Iris pigment epithelial cell (primary cell): ENCODE measurements around the gene GIMAP5.

DNA sequence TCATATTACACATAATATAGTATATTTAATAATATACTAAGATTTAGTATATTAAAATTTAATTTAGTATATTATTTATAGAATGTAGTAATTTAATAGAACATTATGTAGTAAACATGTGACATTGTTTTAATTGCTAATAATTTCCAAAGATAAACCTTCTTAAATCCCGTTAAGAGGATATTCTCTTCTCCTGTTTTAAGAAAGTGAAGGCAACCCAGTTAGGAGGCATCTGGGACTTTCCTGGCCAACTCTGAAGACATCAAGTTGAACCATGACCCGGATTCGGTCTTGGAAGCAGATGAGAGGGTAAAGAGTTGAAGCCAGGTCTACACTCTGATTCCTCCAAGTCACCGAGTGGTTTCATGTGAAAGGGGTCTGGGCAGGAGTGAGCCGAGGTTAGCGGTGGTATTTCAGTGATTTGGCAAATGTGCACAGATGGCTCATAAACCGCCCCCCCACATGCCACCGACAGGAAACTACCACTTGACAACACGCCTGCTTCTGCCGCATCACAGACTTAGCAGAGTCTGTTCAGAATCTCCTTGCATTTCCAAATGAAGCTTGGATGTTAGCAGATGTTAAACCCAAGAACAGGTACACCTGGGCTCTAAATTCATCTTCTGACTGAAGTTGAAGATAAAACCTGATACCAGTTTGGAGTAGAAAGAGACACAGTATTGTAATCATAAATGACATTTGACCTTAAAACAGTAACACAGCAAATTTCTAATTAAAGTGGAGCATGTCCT is 11.3 kb upstream of the REPIN1 start:
- RRBS, result no CpG with 5 or more reads among the region's 10 CpGs

- RRBS, result no CpG with 5 or more reads among the region's 3 CpGs
Measured at GRCh38 chr7:150394187-150394549, 11.3 kb upstream of the ENSG00000284691 start.

GRCh38 chr7:150403428-150404561 is 1.7 kb upstream of the ENSG00000284691 start:
- RRBS, result no CpG with 5 or more reads among the region's 22 CpGs

DNA sequence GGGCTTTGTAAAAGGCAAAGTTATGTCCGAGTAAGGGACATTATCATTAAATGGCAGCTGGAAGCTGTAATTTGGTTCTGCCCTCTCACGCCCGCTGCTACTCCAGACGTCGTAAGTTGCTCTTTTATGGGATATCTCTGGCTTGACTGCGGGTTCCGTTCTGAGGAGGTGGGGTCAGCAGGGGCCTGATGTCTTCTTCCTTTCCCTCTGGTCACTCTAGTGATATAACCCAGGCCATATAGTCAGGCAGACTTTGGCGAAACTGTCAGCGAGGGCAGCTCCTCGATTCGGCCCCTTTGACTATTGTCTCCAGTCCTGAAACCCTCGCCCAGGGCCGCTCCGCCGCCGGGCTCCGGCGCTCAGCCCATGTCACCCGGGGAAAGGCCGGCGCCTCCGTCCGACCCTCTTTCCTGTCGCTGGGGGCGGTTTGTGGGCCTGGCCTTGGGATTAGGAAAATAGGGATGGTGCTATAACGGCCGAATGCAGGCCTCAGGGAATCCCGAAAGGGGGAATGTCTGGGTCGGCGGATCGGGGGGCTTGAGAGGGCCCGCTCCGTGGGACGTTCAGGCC is 829 bp upstream of the ENSG00000284691 start:
- RRBS, result no CpG with 5 or more reads among the region's 34 CpGs

GRCh38 chr7:150465449-150465856 is 15.0 kb downstream of the GIMAP8 start:
- RRBS, result no CpG with 5 or more reads among the region's 3 CpGs

GRCh38 chr7:150476605-150477164 is 26.3 kb downstream of the GIMAP8 start:
- RRBS, result 75% methylated on average over 1 of the region's 8 CpGs

GRCh38 chr7:150586427-150586985 is 19.3 kb downstream of the GIMAP4 start:
- RRBS, result no CpG with 5 or more reads among the region's 2 CpGs

DNA sequence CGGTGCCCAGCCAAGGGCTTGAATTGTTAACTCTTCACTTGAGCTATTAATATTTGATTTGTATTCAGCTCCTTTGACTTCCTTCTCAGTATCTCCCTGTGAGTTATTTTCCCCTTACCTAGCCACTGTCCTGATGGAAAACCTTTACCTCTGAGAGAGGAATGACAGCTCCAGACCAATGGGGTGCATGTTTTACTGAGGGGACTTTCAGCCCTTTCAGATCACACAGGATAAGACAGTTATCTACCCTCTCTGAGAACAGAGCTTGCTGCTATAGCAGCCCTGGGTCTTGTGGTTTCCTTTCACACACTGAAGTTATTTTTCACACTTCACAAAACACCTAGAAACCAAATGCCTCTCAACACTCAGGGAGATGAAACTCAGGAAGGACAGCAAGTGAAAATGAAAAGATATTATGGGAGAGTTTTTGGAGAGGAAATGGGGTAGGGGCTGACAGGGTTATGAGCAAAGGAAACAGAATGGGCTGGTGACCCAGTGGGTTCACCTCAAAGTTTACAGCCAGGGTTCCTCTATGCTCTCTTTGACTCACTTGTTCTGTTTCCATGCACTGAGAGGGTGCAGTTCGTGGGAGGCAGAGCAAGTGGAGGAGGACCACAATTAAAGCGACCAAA is 17.1 kb upstream of the GIMAP2 start:
- RRBS, result no CpG with 5 or more reads among the region's 3 CpGs

DNA sequence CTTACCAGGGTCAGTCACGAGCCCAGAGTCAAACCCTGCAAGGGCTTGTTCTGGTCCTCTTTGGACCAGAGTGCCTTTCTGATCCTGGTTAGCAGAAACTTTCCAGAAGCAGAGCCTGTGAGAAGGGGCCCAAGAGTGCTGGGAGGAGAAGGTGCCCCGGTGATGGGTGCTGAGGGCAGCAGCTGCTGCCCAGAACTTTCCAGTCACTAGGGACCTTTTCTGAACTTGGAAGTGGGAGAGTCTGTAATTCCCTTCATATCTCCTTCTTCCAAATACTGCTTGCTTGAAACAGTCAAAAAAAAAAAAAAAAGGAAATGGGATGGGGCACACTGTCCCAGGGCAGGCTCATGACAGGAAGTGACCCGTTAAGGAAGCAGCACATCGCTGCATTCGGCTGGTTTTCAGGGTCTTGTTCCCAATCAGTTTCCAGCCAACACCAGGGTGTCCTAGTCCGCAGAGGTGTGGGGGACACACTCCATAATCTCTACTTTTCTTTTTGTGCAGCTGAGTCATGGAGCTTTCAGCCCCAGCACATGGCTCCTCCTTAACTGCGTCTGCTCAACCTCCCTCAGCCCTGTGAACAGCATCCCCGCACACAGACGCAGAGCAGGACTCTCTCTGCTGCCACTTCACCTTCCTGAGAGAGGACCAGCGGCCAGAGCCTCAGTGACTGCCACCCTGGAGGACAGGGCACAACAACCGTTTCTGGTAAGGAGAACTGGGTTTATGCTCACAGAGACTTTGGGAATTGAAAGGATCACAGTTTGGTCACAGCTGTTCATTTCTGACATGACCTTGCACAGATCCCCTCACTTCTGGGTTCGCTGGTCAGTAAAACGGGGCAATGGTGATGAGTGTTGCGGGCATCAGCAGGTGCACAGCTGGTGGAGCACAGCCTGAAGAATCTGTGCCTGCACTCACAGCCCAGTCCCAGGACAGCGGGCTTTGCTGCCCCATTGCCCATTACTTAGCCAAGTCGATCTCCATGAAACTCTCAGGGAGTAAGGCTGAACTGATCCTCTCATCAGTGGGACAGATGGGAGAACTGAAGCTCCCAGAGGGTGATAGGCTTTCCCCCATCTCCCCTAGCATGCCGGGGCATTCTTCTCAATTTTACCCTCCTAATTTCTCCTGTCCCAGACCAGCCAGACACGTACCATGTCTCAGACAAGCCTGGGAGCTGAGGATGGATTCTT is at the start of gene GIMAP5:
TSS of gene GIMAP5 (plus strand) at position 418 of the 1,196 bp plus-strand sequence.
- RRBS, result no CpG with 5 or more reads among the region's 18 CpGs

DNA sequence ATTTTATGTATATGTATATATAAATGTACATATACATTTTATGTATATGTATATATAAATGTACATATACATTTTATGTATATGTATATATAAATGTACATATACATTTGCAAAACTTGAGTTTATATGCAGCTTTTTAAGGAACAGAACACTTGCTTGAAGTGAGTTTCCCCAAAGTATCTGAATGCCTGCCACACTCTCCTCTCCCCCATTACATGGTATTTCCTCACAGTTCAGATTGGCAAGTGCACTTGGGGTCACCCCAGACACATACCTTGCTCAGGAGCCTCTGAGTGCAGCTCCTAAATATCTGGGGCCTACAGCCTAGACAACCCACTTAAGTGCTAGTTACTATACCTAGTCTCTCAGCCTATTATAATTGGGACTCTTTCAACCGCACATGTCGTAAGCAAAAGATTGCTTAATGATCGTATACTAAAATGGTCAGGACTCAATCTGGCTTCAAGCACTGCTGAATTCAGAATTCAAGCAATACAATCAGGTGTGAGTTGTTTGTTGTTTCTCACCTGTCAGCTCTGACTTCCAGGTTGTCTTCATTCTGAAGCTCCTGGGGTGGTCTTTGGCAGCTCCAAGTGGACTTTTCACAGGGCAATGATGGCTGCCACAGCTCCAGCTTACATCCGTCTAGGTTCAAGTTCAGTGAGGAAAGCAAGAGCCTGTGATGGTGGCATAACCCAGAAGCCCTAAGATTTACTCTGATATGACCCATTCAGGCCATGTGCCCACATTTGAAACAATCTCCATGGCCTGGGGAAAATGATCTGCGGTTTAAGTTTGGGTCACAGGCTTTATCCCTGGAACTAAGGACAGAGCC is 19.8 kb downstream of the TMEM176B start:
- RRBS, result no CpG with 5 or more reads among the region's 5 CpGs

- RRBS, result no CpG with 5 or more reads among the region's 6 CpGs
Measured at GRCh38 chr7:150785643-150786098, 14.5 kb downstream of the TMEM176B start.

DNA sequence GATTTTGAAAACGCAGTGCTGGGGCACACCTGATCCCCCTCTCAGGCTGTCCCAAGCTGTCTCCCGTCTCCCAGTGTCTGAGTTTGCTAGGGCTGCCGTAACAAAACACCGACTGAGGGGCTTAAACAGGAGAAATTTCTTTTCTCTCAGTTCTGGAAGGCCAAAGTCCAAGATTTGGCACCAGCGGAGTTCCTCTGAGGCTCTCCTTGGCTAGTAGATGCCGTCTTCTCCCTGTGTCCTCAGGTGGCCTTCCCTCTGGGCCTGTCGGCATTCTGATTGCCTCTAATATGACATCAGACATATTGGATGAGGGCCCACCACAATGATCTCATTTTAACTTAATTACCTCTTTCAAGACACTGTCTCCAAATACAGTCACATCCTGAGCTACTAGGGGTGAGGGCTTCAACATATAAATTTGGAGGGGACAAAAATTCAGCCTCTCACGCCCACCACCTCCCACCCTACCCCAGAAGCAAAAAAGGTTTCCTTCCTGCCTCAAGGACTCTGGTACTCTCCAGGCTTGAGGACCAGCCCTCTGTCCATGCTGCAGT is 11.8 kb downstream of the TMEM176B start:
- RRBS, result no CpG with 5 or more reads among the region's 8 CpGs

GRCh38 chr7:150901104-150901796 is 48.9 kb downstream of the AOC1 start:
- RRBS, result no CpG with 5 or more reads among the region's 12 CpGs

GRCh38 chr7:150977145-150978077 is 710 bp downstream of the KCNH2 start:
- RRBS, result 3% methylated on average over 21 of the region's 60 CpGs

- RRBS, result no CpG with 5 or more reads among the region's 9 CpGs
Measured at GRCh38 chr7:150992724-150993247, 2.0 kb downstream of the NOS3 start.

GRCh38 chr7:150994556-150995504 is 4.0 kb downstream of the NOS3 start:
- RRBS, result 25% methylated on average over 5 of the region's 27 CpGs

DNA sequence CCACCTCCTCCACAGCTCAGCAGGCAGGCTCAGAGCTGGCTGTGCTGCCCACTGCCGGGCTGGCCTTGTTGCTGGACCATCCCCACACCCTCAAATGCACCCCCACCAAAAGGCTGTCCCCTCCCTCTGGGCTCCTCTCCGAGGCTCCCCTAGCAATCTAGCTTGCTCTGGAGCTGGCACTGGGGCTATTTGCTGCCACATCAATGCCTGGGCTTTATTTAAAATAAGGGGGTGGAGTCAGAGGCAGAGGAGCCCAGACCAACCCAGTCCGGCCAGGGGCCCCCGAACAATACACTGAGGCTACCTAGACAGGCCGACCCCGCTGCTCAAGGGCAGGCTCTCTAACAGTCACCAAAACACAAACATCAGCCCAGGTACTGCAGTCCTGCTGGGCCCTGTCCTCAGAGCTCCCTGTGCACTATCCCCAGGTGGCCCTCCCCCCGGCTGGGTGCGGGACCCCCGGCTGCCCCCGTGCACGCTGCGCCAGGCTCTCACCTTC is 14.6 kb downstream of the ATG9B start:
- RRBS, result no CpG with 5 or more reads among the region's 12 CpGs

GRCh38 chr7:151010186-151011293 is 13.8 kb downstream of the ATG9B start:
- RRBS, result 13% methylated on average over 3 of the region's 20 CpGs

DNA sequence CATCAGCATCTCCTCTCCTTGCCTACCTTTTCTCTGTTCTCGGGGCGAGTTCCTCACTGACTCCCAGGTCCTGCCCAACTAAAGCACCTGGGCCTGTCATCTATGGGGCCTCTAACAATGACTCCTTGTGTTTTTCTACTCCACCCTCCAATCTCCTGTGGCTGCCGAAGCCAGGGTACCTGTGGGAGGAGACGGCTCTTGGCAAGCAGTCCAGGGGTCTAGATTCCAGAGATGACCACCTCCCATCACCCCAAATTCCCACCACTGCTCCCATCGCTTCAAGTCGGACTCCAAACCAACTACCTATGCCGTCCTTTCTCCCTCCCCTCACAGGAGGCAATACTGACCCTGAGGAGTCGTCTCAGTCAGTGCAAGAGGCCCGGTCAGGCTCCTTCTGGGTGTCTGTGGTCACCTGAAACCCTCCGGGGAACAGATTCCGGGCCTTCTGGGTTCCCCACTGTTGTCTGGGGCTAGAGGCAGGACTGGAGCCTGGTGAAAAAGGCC is 8.7 kb downstream of the ATG9B start:
- RRBS, result 78% methylated on average over 1 of the region's 11 CpGs

GRCh38 chr7:151016637-151016930 is 7.7 kb downstream of the ATG9B start:
- RRBS, result no CpG with 5 or more reads among the region's 7 CpGs